Cardiac fibroblast (primary cell): ENCODE measurements around the genes MOGAT3, PLOD3, SH2B2 and ALKBH4.

- RRBS, result no CpG with 5 or more reads among the region's 15 CpGs
Measured at GRCh38 chr7:101161896-101162461, 3.4 kb downstream of the VGF start.

- RRBS, result 2% methylated on average over 14 of the region's 35 CpGs
Measured at GRCh38 chr7:101173385-101173798, 6.7 kb downstream of the NAT16 start.

DNA sequence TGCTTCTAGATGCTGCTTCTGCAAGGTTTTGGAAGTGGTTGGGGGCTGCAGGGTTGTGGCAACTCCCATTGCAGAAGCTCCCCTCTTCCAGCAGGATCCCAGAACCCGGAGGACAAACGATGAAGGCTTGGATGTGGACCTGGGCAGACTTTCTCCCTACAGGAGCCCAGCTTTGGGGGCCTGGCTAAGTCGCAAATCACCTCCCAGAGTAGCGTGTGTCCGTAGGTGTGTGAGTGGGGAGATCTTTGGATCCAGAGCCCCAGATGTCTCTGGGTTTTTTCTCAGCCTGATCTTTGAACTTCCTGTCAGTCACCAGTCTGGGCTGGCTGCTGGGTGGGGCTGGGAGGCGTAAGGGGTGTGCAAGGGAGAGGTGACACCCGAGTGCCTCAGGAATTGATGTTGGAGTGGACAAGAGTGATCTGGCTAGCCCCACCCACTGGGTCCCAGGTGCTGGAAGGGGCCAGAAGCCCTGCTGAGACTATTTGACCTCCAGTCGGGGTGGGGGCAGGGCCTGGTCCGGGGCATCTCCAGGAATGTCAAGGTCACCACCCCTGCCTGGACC is at the start of gene MOGAT3:
TSS of gene MOGAT3 (minus strand) at position 251 of the 562 bp plus-strand sequence.
- RRBS, result no CpG with 5 or more reads among the region's 9 CpGs

- RRBS, result 3% methylated on average over 22 of the region's 56 CpGs
Measured at GRCh38 chr7:101217159-101217859, at the start of gene PLOD3. TSS of gene PLOD3 (minus strand) at chr7:101217581.

DNA sequence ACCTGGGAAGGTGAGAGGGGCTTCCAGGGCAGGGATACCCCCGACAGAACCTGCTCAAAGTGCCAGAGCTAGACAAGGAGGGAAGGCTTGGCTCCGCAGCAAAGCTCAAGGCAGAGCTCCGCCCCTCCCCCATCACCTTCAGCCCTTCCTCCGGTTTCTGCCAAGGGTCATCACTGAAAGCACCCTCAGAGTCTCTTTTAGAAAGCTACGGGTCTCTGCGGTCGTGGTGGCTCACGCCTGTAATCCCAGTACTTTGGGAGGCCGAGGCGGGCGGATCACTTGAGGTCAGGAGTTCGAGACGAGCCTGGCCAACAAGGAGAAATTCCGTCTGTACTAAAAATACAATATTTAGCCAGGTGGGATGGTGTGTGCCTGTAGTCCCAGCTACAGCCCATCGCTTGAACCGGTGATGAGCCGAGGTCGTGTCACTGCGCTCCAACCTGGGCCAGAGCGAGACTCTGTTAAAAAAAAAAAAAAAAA is 73.3 kb upstream of the CUX1 start:
- RRBS, result 89% methylated on average over 4 of the region's 20 CpGs

DNA sequence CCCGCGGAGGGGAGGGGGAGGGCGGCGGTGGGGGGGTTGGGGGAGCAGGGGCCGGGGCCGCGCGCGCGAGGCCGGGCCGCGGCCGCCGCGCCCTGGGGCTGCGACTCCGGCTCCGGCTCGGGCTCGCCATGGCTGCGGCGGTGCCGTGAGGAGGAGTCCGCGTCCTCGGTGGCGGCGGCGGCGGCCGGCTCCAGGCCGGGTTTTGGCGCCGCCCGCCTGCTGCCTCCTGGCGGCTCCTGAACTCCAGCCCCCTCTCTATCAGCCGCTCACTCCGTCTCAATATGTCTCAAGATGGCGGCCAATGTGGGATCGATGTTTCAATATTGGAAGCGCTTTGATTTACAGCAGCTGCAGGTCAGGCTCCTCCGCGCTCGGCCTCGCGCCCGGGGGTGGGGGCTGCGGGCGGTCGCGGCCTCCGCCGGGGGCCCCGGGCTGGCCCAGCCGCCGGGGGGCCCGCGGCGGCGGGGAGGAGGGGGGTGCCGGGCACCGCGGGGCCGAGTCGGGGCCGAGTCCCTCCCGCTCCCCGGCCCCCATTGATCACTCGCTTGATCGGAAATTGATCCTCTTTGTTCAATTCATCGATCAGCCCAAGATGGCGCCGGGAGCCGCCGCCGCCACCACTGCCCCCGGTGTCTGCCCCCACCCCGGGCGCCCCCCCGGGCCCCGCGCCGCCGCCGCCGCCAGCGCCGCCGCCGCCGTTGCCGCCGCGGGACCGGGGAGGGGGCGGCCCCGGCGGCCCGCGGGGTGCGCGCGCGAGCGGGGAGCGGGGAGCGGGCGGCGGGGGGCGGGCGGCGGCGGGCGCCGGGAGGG is 1.5 kb upstream of the CUX1 start:
- RRBS, result 2% methylated on average over 61 of the region's 116 CpGs

- RRBS, result 7% methylated on average over 4 of the region's 36 CpGs
Measured at GRCh38 chr7:101856302-101857399, 39.2 kb downstream of the CUX1 start.

DNA sequence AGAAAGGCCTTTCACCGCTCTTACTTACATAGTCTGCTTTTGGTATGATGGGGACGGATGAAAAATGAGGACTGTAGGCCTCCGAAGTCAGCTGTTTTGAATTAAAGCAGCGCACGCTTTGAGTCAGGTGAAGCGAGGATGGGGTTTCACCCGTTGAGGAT is 39.9 kb downstream of the CUX1 start:
- RRBS, result no CpG with 5 or more reads among the region's 7 CpGs

GRCh38 chr7:101884878-101885569 is 67.6 kb downstream of the CUX1 start:
- RRBS, result no CpG with 5 or more reads among the region's 11 CpGs

DNA sequence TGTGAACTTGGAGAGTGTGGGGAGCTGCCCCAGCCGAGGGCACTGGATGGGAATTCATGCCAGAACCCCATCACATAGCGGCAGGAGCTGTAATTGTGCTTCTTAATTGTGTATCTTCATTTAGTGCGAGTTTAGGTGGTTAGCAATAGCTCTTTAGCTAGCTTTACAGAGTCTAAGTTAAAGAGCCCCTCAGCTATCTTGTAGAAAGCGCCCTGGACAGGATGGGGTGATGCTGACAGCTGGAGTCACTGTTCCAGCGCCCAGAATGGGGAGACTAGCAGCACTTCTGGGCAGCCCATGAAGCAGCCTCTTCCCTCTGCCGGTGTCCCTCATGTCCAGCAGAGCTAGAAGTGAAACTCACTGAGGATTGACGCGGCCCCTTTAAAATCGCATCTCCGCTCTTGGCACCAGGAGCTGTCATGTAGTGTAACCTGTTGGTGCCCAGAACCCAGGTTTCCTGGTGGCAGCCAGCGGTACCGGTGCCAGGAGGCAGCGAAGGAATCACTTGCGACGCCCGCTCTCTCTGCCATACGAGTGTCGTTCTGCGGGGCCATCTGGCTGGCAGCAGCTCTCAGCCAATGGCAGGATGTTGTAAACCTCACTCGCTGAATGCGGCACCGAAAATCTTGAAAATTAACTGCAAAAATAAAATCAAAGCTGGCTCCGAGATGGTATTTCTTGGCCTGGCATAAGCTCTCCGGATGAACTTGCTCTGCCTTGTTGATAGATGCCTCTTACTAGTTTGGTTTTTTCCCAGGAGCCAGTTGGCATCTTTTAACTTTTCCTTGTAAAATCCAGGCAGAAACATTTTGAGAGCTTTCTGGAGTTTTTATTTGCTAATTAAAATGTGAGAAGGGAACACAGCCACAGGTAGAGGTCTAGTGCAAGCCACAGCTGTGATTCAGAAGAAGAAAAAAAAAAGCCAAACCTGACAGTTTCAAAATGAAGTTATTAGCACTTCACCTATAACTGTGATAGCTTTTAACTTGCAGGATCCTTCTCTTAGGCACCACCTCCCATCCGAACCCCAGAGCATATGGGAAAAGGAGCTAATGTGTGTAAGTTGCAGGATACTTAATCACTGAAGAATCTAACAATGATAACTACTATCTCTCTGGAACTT is 82.8 kb downstream of the CUX1 start:
- RRBS, result no CpG with 5 or more reads among the region's 25 CpGs

GRCh38 chr7:101912901-101913657 is 95.7 kb downstream of the CUX1 start:
- RRBS, result no CpG with 5 or more reads among the region's 30 CpGs

GRCh38 chr7:101945325-101945743 is 127.9 kb downstream of the CUX1 start:
- RRBS, result no CpG with 5 or more reads among the region's 7 CpGs

DNA sequence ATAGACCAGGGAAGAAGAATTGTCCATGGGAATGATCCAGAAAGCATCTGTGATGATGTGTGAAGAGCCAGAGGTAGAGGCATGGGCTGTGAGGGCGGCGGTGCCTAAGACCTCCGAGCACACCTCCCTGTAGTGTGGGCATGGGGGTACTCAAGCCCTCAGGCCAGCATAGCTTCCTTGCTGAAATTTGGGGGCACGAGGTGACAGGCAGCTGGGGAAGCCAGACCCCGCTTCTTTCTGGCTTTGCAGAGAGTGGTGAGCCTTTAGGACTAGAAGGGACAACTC is 187.7 kb upstream of the SH2B2 start:
- RRBS, result no CpG with 5 or more reads among the region's 5 CpGs

GRCh38 chr7:102253247-102253466 is 33.5 kb upstream of the SH2B2 start:
- RRBS, result no CpG with 5 or more reads among the region's 6 CpGs

DNA sequence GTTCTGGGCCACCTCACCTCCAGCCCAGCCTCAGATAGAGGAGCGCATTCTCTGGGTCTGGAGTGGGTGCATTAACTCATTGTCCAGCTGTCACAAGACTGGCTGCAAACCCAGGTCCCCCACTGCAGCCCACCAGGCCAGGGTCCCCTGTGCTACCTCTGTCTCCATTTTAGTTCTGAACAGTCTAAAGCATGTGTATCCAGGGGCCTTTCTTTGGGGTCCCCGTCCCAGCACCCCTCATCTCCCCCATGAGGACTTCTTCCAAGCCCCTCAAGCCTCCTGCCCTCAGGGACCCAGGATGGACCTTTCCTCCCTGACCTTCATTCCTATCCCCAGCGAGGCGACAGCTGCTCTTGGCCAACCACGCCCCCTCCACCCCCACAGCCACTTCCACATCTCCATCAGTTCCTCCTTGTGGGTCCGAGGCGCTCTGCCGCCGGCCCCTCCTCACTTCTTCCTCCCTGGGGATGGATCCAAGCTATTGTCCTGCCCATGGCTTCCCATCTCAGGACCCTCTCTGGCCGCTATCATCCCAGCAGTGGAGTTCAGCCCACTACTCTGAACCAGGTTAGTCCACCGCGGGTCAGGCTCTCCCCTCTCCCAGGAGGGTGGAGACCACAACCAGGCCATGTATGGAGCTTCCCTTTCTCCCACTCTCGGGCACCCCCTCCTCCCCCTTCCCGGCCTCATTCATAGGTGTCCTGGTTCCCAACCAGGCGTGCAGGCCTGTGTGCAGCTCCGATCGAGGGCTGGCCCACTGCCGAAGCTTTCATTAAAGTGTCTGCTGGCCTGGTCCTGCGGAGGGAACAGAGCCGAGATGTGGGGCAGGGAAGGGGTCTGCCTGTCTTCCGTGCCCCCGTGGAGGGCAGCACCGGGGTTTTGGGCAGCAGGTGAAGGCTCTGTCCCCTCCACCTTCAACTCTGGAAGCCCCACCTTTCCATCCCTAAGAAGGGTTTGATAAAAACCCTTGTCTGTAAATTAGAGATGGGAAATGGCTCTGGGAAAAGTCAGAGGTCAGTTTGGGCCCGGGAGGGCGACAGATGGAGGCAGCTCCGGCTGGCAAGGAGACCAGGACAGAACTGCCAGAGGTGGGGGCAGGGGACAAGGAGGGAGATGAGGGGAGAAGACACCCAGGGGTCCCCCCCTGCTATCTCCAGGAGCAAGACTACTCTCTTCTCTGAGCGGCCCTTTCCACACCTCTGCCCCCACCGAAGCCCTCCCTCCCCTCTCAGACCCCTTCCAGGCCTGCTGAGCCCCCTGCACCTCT is 1.5 kb upstream of the SH2B2 start:
- RRBS, result 10% methylated on average over 2 of the region's 28 CpGs

GRCh38 chr7:102286645-102287322 is at the start of gene SH2B2:
TSS of gene SH2B2 (plus strand) at chr7:102286868.
- RRBS, result 3% methylated on average over 37 of the region's 98 CpGs

- RRBS, result no CpG with 5 or more reads among the region's 12 CpGs
Measured at GRCh38 chr7:102329258-102329814, 26.9 kb downstream of the SPDYE6 start.

GRCh38 chr7:102383744-102384402 is 12.3 kb upstream of the PRKRIP1 start:
- RRBS, result no CpG with 5 or more reads among the region's 14 CpGs

DNA sequence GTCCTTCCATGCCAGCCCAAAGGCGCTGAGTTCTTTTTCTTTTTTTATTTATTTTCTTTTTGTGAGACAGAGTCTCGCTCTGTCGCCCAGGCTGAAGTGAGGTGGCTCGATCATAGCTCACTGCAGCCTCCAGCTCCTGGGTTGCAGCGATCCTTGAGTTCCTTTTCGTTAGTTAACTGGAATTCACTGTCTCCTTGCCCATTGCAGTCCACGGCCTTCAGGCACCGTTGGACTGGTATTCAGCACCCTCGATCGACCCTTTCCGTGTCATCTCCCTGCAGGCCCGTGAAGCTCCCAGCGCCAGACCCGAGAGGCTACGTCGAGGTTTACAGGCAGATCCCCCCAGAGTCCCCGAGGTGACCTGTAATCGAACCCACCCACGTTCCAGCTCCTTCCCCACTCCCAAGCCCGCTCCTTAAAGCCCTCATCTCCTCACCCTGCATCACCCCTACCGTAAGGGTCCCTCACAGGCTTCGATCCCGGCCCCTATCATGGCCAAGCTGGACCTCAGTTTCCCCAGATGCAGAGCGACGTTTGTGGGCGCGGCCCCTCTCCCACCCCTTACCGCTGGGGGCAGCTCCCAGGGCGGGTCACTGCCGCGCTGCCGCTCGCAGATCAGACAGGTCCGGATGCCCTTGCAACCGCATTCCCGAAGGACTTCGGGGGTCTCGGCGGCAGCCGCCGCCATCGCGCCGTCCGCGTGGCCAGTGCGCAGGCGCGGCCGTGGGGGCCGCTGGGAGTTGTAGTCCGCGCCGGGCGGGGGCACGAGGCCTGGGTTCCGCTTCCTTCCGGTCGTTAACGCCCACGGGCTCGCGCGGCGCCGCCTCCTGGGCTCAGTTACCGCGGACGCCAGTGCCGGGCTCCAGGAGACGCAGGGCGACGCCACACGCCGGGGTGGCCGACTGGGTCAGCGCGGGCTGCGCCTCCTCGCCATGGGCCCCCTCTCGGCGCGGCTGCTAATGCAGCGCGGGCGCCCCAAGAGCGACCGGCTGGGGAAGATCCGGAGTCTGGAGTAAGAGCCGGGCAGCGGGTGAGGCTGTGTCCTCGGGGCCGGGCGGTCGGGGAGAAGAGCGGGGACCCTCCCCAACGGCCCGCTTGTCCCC is at the start of gene ALKBH4:
TSS of gene ALKBH4 (minus strand) at position 715 of the 1,103 bp plus-strand sequence.
- RRBS, result under 1% methylated on average over 23 of the region's 98 CpGs